Endothelial cell of umbilical vein (primary cell): ENCODE measurements around a stretch of chr12.

DNA sequence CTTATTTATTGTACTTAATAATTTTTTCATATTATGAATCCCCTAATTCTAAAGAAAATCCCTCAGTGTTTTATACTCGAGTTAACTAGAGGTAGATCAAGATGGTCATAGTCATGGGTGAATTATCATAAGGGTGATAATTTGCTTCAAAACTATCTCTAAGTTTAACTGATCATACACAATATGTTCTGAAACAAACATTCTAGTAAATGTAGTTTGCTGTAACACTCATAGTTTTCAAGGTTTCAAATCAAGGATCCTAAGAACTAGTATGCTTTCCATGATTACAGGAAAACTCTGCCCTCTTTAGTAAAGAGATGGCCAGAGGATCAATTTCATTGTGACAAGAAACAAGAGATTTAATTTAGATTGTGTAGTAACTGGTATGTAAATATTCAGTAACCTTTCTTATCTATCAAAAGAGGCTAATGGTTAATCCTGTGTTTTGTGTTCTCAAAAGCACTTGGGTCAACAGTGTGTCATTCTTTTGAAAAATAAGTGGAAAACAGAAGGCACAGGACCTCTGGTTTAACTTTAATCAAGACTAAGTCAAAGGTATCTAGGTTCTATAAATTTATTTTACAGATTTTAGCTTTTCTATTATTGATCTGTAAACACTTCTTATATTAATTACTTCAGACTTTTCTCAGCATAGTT is 56.5 kb upstream of the ERGIC2 start:
- PRO-cap, result no peak
CAGE:
- cytosol, long polyA minus RNA, result no peak
- cytosol, long polyA plus RNA, result no peak
- long polyA plus RNA, result no peak
- nucleus, long polyA minus RNA, result no peak
- nucleus, long polyA plus RNA, result no peak

- PRO-cap, result no peak
CAGE:
- cytosol, long polyA minus RNA, result no peak
- cytosol, long polyA plus RNA, result no peak
- long polyA plus RNA, result no peak
- nucleus, long polyA minus RNA, result no peak
- nucleus, long polyA plus RNA, result no peak
These were observed 63.0 kb downstream of the IPO8 start for GRCh38 chr12:30632449-30633216.

DNA sequence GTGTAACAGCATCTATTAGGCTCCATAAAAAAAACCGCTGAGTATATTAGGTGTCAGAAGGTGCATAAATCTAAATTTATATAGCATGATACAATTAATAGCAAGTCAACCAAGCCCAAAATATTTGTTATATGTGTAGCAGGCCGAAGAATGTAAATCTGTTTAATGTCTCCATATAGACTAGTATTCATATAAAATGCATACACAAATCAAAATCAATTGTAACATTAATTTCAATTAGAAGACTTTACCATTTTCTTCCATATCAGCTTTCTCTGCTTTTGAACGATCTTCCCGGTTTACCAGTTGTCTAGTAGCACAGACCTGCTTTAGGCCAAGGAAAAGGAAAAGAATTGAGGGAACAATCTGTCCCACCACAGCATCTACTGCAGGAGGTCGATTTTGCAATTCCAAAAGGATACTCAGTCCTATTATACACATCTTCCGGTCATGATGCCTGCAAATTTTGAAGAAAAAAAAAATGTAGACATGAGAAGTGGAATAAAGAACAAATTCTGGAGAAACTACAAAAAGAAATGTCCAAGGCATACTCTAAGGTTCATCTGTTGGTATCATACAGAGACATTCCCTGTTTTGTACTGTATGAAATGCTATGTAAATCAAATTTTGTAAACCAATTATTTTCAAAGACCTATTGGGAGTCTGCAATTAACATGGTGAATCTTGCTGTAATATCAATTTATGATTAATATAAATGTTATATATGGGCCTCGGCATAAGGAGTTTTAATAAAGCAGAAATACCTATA is 58.8 kb downstream of the IPO8 start:
- PRO-cap, result no peak
CAGE:
- cytosol, long polyA minus RNA, result no peak
- cytosol, long polyA plus RNA, result no peak
- long polyA plus RNA, result no peak
- nucleus, long polyA minus RNA, result no peak
- nucleus, long polyA plus RNA, result no peak

GRCh38 chr12:30793450-30793723 is 38.6 kb upstream of the CAPRIN2 start:
- PRO-cap, result no peak
CAGE:
- cytosol, long polyA minus RNA, result no peak
- cytosol, long polyA plus RNA, result no peak
- long polyA plus RNA, result no peak
- nucleus, long polyA minus RNA, result no peak
- nucleus, long polyA plus RNA, result no peak

GRCh38 chr12:30988794-30989369 is 62.3 kb downstream of the TSPAN11 start:
- PRO-cap, result no peak
CAGE:
- cytosol, long polyA minus RNA, result no peak
- cytosol, long polyA plus RNA, result no peak
- long polyA plus RNA, result no peak
- nucleus, long polyA minus RNA, result no peak
- nucleus, long polyA plus RNA, result no peak

- PRO-cap, result no peak
CAGE:
- cytosol, long polyA minus RNA, result no peak
- cytosol, long polyA plus RNA, result no peak
- long polyA plus RNA, result no peak
- nucleus, long polyA minus RNA, result no peak
- nucleus, long polyA plus RNA, result no peak
These were observed 45.9 kb downstream of the SINHCAF start for GRCh38 chr12:31280052-31280399.

- PRO-cap, result no peak
CAGE:
- cytosol, long polyA minus RNA, result no peak
- cytosol, long polyA plus RNA, result no peak
- long polyA plus RNA, result no peak
- nucleus, long polyA minus RNA, result no peak
- nucleus, long polyA plus RNA, result no peak
These were observed 8.3 kb downstream of the SINHCAF start for GRCh38 chr12:31317234-31318391.

GRCh38 chr12:31361961-31362790 is 36.2 kb upstream of the SINHCAF start:
- PRO-cap, result no peak
CAGE:
- cytosol, long polyA minus RNA, result no peak
- cytosol, long polyA plus RNA, result no peak
- long polyA plus RNA, result no peak
- nucleus, long polyA minus RNA, result no peak
- nucleus, long polyA plus RNA, result no peak

- PRO-cap, result no peak
CAGE:
- cytosol, long polyA minus RNA, result no peak
- cytosol, long polyA plus RNA, result no peak
- long polyA plus RNA, result no peak
- nucleus, long polyA minus RNA, result no peak
- nucleus, long polyA plus RNA, result no peak
These were observed 37.0 kb upstream of the SINHCAF start for GRCh38 chr12:31362791-31363516.

- PRO-cap, result bidirectional peak, plus-strand start at chr12:31507195, minus-strand start at chr12:31507064
CAGE:
- cytosol, long polyA minus RNA, result no peak
- cytosol, long polyA plus RNA, result no peak
- long polyA plus RNA, result no peak
- nucleus, long polyA minus RNA, result no peak
- nucleus, long polyA plus RNA, result no peak
These were observed 84.0 kb downstream of the DENND5B start for GRCh38 chr12:31506931-31507373.

GRCh38 chr12:31554631-31555506 is 36.1 kb downstream of the DENND5B start:
- PRO-cap, result no peak
CAGE:
- cytosol, long polyA minus RNA, result no peak
- cytosol, long polyA plus RNA, result no peak
- long polyA plus RNA, result no peak
- nucleus, long polyA minus RNA, result no peak
- nucleus, long polyA plus RNA, result no peak

DNA sequence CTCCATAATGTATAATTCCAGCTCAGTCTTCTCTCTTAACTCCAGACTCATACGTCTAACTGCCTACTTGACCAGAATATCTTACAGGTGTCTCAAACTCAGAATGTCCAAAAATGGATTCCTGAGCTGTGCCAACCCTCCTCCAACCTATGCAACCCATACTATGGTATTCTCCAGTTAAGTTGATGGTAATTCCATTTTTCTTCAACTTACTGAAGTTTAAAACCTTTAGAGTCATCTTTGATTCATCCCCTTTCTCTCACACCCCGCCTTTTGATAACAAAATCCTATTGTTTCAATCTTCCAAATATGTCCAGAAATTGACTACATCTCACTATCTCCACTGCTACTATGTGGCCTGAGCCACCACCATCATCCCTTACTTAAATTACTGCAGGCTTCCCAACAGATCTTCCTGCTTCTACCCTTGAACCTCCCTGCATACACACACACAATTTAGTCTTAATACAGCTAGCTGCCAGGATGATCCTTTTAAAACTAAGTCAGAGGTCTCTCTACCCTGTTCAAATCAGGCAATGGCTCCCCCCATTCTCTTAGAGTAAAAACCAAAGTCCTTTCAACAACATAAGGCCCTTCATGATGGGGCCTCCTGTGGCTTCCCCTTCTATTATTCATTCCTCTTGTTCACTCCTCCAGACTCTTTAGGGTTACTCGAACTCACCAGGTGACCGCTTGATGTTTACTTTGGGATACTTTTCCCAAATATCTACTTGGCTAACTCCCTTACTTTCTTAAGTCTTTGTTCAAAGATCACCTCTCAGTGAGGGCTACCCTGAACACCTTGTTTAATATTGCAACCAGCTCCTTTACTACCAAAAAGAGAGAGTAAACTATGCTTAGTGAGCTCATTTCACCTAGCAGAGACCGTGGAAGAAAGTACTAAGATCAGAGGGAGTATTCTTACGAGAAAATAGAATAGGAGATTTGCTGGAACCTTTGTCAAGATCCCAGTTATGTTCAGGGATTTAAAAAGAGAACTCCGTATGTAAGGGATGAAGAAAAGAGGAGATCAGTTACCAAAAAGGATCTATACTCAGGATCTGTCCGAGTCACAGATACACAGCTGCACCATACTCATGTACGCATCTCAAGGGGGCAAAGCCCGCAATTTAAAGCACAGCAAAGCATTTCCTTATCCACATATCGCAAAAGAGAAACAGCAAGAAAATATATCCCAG is 30.4 kb downstream of the DENND5B start:
- PRO-cap, result no peak
CAGE:
- cytosol, long polyA minus RNA, result no peak
- cytosol, long polyA plus RNA, result no peak
- long polyA plus RNA, result no peak
- nucleus, long polyA minus RNA, result no peak
- nucleus, long polyA plus RNA, result start-site peak on the minus strand centred at position 225 of the sequence, 1,159 bp wide, 24 and 26 reads in 2 replicates

DNA sequence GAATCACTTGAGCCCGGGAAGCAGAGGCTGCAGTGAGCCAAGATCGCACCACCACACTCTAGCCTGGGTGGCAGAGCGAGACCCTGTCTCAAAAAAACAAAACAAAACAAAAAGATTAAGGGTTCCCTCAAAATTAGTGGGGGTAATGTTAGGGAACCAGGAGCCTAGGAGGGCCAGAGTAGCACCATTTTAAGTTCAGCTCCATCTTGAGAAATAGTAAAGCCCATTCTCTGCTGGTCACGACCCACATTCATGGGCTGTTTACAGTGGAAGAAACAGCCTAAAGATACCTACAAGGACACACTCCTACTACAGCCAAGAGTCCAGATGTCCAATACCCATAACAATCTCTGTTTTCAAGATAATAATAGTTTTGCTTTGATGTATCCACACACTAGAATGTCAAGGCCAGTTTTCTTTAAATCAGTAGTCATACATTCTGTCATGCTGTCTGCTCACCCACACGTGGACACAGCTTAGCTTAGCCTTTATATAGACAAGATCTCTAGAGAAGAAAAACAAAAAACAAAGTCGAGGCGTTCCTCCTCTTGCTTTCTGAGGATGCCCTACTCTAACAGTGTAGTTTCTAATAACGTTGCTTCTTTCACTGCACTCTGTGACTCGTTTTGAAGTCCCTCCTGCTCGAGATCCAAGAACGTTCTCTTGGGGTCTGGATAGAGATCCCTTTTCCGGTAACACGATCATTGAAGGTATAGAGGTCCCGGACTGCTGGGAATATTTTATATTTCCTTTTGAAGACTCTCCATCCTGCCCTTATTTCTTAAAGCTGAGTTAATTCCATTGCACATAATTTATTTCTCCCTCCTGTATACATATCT is 17.9 kb upstream of the ETFBKMT start:
- PRO-cap, result no peak
CAGE:
- cytosol, long polyA minus RNA, result no peak
- cytosol, long polyA plus RNA, result no peak
- long polyA plus RNA, result no peak
- nucleus, long polyA minus RNA, result no peak
- nucleus, long polyA plus RNA, result no peak

- PRO-cap, result no peak
CAGE:
- cytosol, long polyA minus RNA, result no peak
- cytosol, long polyA plus RNA, result no peak
- long polyA plus RNA, result no peak
- nucleus, long polyA minus RNA, result no peak
- nucleus, long polyA plus RNA, result no peak
These were observed 4.2 kb upstream of the AMN1 start for GRCh38 chr12:31732663-31733714.

- PRO-cap, result no peak
CAGE:
- cytosol, long polyA minus RNA, result no peak
- cytosol, long polyA plus RNA, result no peak
- long polyA plus RNA, result no peak
- nucleus, long polyA minus RNA, result no peak
- nucleus, long polyA plus RNA, result no peak
These were observed 28.0 kb upstream of the AMN1 start for GRCh38 chr12:31756796-31757268.

- PRO-cap, result unidirectional peak, minus-strand start at chr12:31875263; bidirectional peak, plus-strand start at chr12:31875607, minus-strand start at chr12:31875442
CAGE:
- cytosol, long polyA minus RNA, result no peak
- cytosol, long polyA plus RNA, result no peak
- long polyA plus RNA, result no peak
- nucleus, long polyA minus RNA, result no peak
- nucleus, long polyA plus RNA, result no peak
These were observed 83.1 kb upstream of the H3-5 start for GRCh38 chr12:31874877-31875909.

DNA sequence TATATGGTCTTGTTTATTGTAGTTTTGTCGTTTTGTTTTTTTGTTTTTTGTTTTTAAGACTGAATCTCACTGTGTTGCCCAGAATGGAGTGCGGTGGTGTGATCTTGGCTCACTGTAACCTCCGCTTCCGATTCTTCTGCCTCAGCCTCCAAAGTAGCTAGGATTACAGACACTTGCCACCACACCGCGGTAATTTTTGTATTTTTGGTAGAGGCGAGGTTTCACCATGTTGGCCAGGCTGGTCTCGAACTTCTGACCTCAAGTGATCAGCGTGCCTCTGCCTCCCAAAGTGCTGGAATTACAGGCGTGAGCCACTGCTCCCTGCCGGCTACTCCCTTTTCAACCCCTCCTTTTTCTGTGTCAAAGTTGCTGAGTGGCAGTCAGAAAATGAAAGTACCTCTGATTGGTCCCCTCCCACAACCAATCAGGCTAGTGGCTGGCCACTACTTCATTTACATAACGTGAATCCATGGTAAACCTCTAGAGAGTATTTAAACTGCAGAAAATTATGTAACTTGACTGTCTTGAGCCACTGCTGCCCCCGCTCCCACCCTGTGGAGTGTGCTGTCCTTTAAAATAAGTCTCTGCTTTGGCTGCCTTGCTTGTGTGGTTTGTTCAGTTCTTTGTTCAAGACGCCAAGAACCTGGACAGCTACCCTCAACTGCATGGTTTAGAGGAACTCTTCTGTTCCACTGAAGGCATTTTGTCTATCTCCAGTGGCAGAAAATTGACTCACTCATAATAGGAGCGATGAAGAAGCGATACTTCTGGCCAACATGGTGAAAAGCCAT is 5.9 kb downstream of the RESF1 start:
- PRO-cap, result no peak
CAGE:
- cytosol, long polyA minus RNA, result no peak
- cytosol, long polyA plus RNA, result no peak
- long polyA plus RNA, result no peak
- nucleus, long polyA minus RNA, result no peak
- nucleus, long polyA plus RNA, result no peak

DNA sequence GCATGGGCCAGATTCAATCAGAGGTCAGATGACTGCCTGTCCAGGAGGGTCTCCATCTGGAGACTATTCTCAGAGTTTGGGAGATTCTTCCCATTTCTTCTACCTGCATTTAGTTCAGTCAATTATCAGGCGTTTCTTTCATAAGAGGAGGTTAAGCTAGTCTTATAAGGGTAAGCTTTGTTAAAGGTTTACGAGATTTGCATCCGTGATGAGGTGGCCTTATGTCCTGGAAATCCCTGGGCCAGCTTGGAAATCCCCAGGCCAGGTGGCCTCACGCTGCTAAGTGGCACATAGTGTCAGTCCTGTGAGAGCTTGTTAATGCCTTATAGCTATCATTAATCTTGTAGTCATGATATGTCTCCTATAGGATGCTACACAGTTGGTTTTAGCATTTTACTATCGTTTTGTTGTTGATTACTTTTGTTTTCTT is 145.8 kb downstream of the BICD1 start:
- PRO-cap, result no peak
CAGE:
- cytosol, long polyA minus RNA, result no peak
- cytosol, long polyA plus RNA, result no peak
- long polyA plus RNA, result no peak
- nucleus, long polyA minus RNA, result no peak
- nucleus, long polyA plus RNA, result no peak

DNA sequence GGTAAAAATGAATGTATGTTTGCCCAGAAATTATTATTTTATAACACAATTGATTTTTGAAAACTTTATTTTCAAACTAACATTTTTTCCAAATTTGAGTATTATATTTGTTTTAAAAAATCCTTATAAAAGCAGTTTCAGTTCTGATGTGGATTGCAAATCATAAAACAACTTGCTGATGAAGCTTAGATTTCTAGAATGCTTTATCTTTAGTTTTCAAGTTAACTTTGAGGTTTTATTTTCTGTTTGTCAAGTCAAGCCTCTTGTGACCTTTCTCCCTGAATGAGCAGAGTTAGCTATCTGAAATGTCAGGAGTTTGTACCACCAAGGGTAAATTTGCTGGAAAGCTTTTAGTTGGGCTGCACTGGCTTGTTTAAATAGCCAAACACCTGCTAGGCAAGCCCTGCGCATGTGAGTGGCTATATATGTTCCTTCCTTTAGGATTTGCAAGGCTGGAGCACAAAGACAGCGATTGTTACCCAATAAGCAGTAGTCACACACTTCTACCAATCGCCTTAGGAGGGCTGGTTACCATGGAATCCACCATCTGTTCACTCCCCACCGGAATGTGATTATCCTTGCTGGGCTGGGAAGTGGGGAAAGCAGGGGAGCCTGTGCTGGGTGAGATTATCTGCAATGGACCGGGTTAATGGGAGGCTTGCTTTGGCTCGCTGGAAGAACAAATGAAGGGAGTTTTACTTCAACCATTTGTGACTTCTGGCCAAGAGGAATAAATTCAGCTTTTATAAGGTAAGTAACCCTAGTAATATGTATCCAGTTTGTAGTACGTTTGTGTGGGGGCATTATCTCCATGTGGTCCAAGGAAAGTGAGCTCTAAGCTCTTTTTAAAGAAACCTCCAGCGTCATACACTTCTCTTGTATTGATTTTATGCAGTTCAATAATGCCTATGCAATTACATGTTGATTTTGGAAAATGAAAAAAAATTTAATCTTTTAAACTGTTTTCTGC is 102.5 kb downstream of the FGD4 start:
- PRO-cap, result bidirectional peak, plus-strand start at position 600 of the sequence, minus-strand start at position 416 of the sequence
CAGE:
- cytosol, long polyA minus RNA, result no peak
- cytosol, long polyA plus RNA, result no peak
- long polyA plus RNA, result no peak
- nucleus, long polyA minus RNA, result no peak
- nucleus, long polyA plus RNA, result no peak

GRCh38 chr12:32548311-32549322 is 130.5 kb upstream of the DNM1L start:
- PRO-cap, result no peak
CAGE:
- cytosol, long polyA minus RNA, result no peak
- cytosol, long polyA plus RNA, result no peak
- long polyA plus RNA, result no peak
- nucleus, long polyA minus RNA, result no peak
- nucleus, long polyA plus RNA, result no peak